ENCODE measurements around a stretch of chr2.

DNA sequence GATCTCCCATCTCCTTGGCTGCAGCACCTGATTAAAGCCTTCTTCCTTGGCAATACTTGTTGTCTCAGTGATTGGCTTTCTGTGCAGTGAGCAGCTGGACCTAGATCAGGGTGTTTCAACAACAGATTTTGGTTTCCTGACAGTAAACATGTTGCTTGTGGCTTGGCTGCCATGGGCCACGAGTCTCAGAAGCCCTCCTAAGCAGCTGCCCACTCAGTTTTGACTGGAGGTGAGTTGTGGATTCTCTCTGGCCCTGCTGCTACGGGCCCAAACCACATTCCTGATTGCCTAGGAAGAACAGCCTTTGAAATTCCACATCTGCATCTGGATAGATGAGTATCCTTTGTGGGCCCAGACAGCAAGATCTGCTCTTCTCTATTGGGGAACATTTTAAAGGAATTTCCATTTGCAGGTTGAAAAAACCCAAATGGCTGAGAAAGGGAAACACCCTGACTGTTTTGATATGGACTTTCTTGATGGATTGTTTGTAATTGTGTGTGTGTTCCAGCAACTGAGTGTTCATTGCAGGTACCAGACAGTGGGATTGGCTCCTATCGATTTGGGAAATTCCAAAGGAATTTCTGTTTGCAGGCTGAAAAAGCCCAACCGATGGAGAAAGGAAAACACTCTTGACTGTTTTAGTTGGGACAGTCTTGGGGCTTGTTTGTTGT is 105.7 kb downstream of the SP100 start:
- PRO-cap, result no peak
- RAMPAGE, long total RNA, 4 experiments, result no peak in any of the 4 experiments

DNA sequence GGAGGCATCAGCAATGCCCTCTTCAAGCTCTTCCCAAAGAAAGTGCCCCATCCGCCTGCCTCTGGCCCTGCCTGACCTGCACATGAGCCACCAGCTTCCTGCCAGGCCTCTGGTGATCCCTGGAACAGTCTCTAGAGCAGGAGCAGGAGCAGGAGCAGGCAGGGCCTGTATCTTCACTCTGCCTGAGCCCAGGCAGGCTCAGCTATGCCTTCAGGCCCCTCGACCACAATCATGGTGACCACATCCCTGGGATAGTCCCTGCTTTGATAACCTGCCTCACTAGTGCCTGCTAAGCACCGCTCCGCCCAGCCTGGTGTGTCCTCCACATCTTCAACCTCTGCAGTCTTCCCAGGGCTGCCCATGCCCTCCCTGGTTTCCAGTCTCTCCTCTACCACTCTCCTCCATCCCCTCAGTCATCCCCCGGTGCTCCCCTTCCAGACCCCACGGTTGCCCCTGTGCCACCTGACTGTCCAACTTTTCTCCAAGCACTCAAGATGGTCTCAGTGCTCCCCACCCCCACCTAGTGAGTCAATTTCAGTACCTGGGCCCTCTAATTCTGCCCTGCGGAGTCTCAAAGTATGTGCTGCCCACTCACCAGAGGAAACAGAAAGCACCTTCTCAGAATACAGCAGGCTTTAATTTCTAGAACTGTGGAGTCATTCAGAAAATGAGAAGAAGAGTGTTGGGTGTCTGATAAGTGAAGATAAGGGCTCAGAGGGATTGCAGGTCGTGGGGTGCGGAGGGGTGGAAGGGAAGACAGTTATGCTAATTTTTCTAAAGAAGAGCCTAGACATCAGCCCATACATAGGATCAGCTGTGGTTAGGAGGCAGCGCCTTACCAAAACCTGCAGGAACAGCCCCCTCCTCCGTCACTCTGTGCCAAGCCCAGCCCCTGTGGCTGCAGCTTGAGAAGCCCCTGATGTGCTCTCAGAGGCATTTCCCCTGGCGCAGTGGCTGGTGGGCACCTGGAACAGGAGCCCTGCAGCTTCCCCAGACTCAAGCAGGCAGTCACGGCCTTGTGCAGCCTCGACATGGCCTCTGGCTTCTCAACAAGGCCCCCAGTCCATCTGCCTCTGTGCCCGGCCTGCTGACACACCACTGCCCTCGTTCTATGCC is 53.6 kb upstream of the CAB39 start:
- PRO-cap, result no peak
- RAMPAGE, long total RNA, 4 experiments, result no peak in any of the 4 experiments

DNA sequence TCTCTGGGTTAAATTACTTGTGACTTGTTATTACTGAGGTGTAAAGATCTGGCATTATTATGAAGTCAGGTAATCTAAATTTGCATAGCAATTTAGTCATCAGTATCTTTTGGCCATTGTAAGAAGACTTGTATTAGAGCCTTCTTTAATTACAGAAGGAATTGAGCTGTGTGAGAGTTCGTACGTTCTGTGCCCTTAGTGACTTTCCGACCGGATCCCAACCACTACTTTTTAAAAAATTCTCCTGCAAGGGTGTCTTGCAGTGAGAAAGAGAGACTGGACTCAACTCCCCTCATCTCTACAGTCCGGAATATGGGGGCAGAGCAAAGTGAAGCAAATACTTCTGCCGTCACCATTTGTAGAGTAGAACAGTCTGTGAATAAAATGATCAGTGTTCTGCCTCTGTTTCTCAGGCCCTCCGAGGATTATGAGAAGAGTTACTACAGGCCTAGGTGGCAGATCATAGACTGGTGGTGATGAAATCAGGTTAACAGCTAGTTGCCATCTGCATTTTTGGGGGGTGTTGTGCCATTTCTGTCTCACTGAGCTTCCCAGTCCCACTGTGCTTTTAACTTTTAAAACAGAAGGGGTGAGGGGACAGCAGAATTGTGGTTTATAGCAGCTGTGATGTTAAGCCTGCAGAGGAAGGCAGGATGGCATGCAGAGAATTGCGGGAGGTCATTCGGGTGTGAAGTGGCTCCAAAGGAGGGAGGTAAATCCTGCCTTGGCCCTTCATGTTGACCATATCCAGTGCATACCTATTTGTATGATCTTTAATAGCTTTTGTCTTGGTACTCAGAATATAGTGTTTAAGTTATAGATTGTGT is 4.8 kb downstream of the CAB39 start:
- PRO-cap, result no peak
- RAMPAGE, long total RNA, 4 experiments, result no peak in any of the 4 experiments

- PRO-cap, result no peak
- RAMPAGE, long total RNA, 4 experiments, result no peak in any of the 4 experiments
Measured at GRCh38 chr2:230746851-230747371, 34.3 kb downstream of the CAB39 start.

DNA sequence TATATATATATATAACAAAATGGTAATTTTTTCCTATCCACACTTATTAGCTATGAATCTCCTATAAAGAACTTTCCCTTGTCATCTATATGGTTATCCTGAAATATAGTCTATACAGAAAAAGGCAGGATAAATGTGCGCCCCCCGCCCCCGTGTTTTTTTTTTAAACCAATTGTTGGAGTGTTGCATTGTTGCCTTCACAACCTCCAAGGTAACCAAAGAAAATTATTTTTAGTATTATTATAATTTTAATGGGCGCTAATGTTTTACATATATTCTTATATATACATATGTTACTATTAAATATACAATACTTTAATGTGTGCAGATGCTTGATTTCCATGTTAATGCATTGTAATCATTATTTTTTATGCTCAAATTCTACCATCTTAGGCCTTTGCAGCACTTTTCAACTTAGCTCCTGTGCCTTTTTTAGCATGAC is 36.2 kb downstream of the CAB39 start:
- PRO-cap, result no peak
- RAMPAGE, long total RNA, 4 experiments, result no peak in any of the 4 experiments

DNA sequence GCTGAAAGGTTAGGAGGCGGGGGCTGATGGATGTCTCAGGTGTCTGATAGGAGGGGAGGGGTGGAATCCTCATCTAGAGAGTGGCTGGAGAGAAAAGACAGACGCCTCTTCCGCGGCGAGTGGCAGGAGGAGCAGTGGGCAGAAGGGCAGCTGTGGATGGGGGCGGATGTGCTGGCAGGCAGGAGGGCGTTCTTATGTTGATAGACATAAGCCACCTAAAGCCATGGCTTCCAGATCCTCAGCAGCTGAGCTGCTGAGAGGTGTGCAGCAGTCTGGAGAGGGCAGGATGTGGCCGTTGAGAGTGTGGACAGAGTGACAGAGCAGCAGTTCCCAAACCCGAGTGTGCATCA is 3.2 kb upstream of the ITM2C start:
- PRO-cap, result no peak
- RAMPAGE, long total RNA, 4 experiments, result no peak in any of the 4 experiments

DNA sequence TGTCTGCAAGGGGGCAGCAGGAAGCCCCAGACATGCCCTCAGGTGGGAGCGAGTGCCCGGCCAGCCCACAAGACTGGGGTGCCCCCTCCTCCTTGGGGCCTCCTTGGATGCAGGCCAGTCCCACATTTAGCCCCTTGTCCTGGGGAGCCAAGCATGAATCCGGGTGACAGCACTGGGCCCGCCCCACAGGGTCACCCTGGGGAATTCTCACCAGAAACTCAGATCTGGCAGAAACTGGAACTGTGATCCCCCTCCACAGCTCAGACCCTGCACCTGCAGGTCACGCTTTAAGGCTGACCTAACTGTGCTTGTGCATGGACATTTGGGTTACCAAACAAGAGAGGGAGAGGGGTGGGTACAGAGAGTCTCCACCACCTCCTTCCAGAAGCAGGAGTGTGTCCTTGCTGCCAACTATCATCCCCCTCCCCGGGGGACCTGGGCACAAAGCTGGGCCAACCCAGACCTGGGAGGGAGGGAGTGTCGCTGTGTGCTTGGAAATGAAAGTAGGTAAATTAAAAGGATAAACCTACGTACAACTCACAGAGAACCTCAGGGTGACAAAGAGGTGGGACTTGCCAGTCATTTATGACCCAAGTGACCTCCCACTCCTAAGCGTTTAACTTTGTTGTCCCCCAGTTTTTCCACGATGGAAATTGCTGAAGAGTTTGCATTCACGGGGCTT is 9.0 kb downstream of the ITM2C start:
- PRO-cap, result no peak
- RAMPAGE, long total RNA, 4 experiments, result no peak in any of the 4 experiments

GRCh38 chr2:230880041-230880361 is 15.3 kb downstream of the ITM2C start:
- PRO-cap, result no peak
- RAMPAGE, long total RNA, 4 experiments, result no peak in any of the 4 experiments

DNA sequence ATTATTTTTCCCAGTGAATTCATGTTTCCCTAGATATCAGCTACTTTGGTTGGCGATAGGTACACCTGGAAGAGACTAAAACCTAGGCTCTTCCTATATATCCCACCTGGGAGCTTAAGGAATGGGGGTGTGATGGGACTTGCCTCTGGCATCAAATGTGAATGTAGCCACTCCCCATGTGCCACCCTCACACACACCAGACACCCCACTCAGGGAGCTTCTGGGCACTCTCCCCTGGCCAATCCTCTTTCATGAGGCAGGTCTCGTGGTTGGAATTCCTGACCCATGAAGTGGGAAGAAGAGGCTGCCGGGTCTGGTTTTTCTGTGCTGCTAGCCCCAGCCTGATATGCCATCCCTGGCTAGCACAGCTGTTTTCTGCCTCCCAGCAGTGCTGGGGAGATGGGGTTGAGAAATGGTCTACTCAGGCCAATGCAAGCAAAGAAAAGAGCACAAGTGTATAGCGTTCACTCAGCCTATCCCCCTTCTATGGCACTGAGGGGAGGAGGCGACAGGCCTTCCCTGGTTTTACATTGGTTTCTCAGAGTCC is 1.2 kb upstream of the C2orf72 start:
- PRO-cap, result no peak
- RAMPAGE, long total RNA, 4 experiments, result no peak in any of the 4 experiments

DNA sequence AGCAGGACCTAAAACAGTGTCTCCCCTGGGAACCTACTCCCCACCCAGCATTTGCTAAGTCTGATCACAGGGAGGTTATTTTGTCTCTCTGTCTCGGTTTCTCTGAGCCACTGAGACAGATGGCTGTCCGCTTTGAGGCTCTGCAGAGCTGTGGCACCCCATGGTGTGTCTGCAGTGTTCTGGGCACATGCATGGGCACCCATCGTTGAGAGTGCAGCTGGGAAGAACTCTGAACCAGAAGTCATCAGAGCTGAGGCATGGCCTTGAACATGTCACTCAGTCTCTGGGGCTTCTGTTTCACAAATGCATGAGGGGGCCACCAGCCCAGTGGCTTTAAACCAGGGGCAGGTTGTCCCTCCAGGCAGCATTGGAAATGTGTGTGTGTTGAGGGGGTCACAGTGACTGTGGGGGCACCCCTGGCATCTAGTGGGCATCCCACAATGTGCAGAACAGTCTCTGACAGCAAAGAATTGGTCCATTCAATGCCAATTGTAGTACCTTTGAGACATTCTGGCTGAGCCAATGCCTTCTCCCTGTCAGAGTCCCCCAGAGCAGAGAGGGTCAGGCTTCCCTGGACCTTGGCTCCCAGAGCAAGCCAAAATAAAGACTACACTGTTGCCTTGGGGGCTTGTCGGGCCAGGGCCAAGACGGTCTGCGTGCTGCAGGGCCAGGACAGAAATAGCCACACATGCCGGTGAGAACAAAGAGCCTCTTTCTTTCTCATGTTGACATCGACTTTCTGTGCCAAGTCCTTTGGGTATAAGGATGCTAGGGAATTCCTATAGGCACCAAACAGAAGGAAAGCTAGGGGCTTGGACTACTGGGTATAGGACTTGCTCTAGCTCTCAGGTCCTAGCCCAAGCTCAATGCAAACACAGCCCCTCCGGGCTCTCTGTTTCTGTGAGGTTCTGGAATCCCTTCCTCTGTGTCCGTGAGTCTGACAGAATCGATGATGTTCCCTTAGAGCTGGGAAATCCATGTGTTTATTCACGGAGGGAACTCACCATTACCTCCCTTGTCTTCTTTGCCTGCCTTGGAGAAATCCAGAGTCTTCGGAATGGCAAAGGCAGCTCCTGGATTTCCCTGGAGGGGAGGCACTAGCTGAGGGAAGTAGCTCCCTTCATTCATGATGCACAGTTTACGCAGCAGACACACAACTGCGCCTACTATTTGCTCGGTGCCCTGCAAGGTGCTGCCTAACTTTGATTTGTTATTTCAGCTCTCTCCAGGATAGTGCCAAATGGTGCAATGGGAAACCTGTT is 9.1 kb upstream of the PSMD1 start:
- PRO-cap, result no peak
- RAMPAGE, long total RNA, 4 experiments, result no peak in any of the 4 experiments

GRCh38 chr2:231052621-231053323 is 3.9 kb upstream of the PSMD1 start:
- PRO-cap, result unidirectional peak, minus-strand start at chr2:231052972
- RAMPAGE, long total RNA, 4 experiments, result no peak in any of the 4 experiments

DNA sequence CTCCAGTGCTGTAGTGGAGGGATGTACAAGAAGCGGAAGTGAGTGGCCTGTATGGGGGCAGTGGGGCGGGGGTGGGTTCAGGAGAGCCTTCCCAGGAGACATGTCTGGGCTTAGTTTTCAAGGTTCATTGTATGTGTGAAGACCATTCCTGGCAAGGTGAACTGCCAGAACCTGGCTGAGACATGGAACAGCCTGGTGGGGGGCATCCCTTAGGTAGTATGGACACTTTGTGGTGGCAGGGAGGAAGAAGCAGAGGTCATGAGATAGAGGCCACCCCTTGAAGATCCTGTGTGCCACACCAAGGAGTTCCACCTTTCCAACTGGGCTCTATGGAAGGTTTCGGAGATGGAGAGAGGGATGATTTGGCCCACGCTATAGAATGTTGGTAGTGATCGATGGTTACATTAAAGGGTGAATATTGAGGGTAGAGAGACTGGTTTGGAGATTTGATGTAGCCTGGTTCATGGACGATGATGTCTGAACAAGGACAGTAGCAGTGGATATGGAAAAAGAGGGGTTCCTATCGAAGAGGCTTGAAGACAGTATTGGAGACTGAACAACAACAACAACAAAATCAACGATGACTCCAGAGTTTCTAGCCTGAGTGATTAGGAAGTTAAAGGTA is 82.8 kb downstream of the ARMC9 start:
- PRO-cap, result no peak
- RAMPAGE, long total RNA, 4 experiments, result no peak in any of the 4 experiments

DNA sequence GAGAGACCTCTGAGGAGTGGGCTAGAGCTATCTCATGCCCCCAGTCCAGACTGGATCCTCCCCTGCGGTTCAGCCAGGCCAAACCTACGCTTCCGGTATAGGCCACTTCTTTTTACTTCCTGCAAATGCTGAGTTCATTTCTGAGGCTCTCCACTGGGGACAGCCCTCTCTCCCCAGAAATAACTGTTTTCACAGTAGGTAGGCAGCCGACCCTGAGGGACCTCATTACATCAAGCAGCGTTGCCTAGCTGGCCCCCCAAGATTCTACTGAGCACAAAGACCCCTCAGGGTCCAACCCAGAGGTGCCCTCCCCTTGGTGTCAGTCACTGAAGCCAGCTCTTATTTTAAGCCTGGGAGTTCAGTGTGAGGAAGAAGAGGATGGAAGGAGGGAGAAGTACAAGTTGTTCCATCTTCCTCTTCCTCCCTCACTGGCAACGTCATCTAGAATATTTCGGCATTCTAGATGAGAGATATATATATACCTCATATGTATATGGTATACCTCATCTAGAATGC is 33.2 kb upstream of the B3GNT7 start:
- PRO-cap, result no peak
- RAMPAGE, long total RNA, 4 experiments, result no peak in any of the 4 experiments

DNA sequence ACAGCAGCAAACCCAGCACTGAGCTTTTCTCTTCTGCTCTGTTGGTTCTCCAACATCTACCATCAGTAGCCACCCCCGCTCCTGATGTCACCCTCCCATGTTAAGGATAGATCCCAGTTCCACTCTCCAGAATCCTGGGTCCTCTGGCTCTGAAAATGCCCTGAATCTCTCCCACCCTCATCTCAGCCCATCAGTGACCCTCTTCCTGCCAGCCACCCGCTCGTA is 13.0 kb upstream of the B3GNT7 start:
- PRO-cap, result no peak
- RAMPAGE, long total RNA, 4 experiments, result no peak in any of the 4 experiments

DNA sequence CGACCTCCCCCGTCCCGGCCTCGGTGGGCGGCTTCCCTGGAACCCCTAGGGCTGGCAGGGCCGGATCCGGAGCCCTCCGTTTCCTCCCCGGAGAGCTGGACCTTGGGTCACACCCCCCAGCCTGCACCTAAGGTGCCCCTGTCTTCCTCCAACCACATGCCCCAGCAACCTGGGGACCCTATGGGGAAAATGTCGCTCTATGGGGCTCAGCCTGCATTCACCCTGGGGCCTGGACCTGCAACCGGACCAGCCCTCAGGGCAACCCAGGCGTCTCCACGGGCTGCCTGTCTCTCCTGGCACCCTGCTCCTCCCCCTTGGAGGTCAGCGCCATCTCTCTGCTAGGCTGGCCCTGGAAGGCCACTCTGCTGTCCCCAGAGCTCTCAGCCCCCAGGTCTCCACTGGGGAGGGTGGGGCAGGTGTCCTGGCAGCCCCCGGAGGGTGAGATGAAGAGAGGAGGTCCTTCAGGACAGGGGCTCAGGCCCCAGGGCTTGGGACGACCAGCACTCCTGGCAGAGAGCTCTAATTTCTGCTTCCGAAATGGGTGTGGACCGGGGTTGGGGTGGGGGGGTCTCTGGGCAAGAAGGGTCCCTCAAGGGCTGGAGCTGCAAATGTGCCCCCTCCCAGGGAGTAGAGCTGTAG is 943 bp downstream of the B3GNT7 start:
- PRO-cap, result no peak
- RAMPAGE, long total RNA, 4 experiments, result no peak in any of the 4 experiments

GRCh38 chr2:231400929-231401764 is 5.6 kb downstream of the B3GNT7 start:
- PRO-cap, result no peak
- RAMPAGE, long total RNA, 4 experiments, result no peak in any of the 4 experiments

DNA sequence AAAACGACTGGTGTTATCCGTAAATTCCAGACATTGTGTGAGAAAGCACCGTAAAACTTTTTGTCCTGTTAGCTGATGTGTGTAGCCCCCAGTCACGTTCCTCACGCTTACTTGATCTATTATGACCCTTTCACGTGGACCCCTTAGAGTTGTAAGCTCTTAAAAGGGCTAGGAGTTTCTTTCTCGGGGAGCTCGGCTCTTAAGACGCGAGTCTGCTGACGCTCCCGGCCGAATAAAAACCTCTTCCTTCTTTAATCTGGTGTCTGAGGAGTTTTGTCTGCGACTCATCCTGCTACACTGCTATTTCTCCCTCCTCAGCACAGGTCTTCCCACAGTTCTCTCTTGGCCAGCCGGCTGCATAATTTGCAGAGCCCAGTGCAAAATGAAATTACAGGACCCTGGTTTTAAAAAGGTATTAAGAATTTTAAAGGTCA is 13.1 kb downstream of the B3GNT7 start:
- PRO-cap, result no peak
- RAMPAGE, long total RNA, 4 experiments, result no peak in any of the 4 experiments

DNA sequence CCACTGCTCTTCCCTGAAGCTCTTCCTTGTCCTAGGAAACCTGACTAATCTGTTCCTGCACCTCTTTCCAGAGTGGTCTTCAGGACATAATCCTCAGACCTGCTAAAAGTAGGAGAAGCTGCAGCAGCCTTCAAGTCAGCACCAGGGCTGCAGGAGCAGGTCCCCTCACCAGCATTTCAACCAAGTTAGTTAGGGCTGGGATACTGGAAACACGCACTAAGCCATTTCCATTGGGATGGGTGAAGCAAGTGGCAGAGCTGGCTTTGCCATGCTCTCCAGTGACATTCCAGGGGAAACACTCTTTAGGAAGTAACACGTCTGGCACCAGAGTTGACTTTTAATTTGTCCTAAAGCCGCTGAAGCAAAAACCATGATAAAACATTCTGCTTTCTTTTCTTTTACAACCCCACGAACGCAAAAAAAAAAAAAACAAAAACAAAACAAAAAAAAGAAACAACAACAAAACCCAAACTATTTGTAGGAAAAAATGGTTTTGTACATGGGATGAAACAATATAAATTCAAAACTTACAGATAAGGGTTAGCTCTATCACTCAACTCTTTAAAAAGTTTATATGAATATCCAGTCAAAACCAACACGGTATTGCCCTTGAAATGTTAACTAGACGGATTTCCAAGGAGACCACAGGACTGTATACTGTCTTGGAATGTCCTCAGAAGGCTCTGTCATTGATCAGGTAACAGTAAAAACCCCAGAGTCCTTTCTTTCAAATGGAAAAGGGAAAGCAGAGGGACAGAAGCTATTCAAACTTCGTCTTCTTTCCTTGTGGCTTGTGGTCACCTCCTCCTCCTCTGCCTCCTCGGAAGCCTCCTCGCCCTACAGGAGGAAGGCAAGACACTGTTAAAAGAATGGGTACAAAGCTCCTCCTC is 9.6 kb downstream of the NCL start:
- PRO-cap, result no peak
- RAMPAGE, long total RNA, 4 experiments, result no peak in any of the 4 experiments

- PRO-cap, result unidirectional peak, plus-strand start at chr2:231527268
- RAMPAGE, long total RNA, 4 experiments, result no peak in any of the 4 experiments
Measured at GRCh38 chr2:231526704-231527388, 3.4 kb downstream of the NMUR1 start.

DNA sequence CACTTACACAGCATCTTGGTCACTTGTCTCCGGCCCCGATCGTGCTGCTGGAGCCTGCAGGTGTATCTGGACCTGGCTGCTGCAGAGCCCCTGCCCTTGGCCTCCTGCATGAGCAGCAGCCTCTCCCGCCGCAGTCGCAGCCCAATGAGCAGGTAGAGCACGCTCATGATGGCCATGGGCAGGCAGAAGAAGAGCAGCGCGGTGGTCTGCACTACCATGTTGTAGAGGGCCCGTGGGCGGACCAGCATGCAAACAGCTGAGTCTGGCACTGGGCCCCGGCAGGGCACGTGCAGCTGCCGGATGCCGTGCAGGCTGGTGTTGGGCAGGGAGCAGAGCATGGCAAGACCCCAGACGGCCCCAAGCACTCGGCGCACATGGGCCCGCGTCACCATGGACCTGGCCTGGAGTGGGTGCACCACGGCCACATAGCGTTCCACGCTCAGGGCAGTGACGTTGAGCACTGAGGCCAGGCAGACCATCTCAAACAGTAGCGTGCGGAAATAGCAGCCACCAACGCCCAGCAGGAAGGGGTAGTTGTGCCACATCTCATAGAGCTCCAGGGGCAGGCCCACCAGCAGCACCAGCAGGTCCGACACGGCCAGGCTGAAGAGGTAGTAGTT is 2.0 kb downstream of the NMUR1 start:
- PRO-cap, result no peak
- RAMPAGE, long total RNA, 4 experiments, result no peak in any of the 4 experiments

All from esophagus squamous epithelium (tissue), 4 donors.